ENCODE measurements around the genes COQ7 and GDE1.

DNA sequence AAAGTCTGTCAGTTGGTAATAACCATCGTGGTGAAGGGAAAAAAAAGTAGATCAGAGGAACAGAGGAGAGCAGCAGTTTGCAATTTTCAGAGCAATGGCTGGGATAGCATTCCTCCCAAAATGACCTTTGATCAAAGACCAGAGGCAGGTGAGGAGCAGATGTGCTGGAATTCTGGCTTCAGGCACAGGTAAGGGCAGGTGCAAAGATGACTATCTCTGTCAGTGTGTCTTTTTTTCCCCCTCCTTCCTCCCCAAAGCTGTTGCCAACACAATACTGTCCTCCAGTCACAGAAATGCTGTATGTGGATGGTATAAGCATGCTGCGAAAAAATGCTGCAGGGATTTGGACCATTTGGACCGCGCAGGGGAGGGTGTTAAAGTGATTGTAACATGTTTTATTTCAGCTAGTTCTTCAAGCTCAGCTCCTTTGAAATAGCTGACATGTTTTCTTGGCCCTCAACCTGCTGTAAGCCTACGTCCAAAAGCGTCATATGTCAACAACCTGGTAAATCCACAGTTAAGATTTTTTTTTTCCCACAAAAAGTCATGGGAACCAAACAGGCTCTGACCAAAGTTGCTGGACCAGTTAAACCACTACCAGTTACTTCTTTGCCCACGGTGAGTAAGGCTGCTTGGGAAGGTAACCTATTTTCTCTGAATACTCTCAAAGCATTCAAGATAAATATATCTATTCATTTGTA, 166.5 kb downstream of the XYLT1 start:
- PRO-cap = unidirectional peak, plus-strand start at position 594 of the sequence
- RAMPAGE, long total RNA, 2 experiments = no peak in any of the 2 experiments

DNA sequence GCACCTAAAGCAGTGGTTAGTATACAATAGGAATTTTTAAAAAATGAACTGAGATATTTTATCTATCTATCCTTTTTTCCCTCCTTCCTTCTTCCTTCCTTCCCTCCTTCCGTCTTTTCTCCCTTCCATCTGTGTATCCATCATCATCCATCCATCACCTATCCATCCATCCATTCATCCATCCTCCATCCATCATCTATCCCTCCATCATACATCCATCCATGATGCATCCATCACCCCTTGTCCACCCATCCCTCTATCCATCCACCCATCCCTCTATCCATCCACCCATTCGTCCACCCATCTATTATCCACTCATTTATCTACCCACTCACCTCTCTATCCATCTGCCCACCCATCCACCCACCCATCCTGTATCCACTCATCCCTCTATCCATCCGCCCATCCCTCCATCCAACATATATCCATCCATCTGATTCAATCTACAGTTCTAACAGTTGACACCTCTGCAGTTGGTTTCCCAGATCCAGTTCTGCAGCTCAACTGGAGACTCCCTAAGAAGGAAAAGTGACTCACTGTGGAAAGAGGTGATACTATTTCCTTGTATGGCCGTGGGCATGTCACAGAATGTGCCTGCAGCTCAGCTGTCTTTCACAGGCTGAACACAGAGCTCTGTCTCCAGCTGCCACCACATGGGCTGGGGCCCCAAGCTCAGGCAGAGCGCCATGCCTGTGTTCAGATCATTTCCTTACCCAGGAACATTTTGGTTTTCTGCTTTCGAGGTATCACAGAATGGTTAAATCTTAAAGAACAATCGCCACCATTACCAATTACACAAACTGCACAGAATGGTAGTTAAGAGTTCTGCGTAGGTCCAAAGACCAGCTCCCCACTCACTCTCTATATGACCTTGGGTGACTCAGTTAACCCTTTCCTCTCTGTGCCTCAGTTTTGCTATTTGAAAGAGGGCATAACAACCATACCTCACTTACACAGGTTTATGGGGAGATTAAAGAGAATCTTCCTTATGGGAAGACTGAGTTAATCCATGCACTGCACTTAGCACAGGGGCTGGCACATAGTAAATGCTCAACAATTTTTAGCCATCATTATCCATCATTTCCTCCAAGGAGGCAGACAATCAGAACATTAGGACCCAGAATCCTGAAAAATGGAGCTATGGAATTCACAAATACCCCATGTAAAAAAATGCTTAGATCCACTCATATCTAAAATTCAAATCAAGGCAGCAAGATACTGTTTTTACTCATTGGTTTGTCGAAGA, 130.6 kb downstream of the XYLT1 start:
- PRO-cap = no peak
- RAMPAGE, long total RNA, 2 experiments = no peak in any of the 2 experiments

GRCh38 chr16:17367864-17368448, 102.8 kb downstream of the XYLT1 start:
- PRO-cap = no peak
- RAMPAGE, long total RNA, 2 experiments = no peak in any of the 2 experiments

DNA sequence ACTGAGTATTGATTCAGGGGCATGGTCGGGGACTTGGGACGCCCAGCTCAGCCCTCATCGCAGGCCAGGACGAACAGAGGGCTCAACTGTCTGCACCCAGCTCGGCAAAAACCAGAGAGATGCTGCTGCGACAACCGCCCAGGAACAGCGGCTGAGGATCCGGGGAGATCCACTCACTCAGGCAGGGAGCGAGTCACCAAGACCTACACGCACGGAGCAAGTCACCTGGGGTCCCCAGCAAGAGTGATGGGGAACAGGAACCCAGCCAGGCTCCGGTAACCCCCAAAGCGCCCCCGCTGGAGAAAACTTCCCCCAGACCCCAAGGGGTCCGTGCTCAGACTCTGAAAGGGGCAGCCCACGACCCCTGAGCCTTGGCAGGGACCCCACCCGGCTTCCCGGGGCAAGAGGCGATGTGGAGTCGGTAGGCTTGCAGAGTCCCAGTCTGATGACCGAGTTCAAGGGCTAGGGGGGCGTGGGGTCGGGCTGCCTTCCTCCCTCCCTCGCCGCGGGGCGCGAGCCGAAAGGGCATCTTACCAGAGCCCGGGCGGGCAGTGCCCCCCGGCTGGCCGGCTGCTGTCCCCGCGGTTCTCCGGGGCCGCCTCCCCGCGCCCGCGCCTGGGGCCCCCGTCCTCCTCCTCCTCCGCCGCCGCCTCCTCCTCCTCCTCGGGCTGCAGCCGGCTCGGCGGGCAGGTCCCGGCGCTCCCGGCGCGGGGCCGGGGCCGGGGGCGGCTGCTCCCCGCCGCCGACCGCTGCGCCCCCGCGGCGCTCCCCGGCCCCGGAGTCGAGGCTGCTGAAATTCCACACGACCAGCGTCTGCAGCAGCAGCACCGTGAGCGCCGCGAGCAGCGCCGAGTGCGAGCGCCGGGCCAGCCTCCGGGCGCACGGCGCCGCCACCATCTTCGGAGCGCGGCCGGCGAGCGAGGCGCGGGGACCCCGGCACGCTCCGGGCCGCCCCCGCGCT, 580 bp downstream of the XYLT1 start:
- PRO-cap = bidirectional peak, plus-strand start at position 896 of the sequence, minus-strand start at position 815 of the sequence
- RAMPAGE, long total RNA, 2 experiments = no peak in any of the 2 experiments

GRCh38 chr16:18580505-18580704, 18.5 kb upstream of the NOMO2 start:
- PRO-cap = no peak
- RAMPAGE, long total RNA, 2 experiments = no peak in any of the 2 experiments

GRCh38 chr16:18794539-18794759, 4.3 kb upstream of the RPS15A start:
- PRO-cap = no peak
- RAMPAGE, long total RNA, 2 experiments = no peak in any of the 2 experiments

DNA sequence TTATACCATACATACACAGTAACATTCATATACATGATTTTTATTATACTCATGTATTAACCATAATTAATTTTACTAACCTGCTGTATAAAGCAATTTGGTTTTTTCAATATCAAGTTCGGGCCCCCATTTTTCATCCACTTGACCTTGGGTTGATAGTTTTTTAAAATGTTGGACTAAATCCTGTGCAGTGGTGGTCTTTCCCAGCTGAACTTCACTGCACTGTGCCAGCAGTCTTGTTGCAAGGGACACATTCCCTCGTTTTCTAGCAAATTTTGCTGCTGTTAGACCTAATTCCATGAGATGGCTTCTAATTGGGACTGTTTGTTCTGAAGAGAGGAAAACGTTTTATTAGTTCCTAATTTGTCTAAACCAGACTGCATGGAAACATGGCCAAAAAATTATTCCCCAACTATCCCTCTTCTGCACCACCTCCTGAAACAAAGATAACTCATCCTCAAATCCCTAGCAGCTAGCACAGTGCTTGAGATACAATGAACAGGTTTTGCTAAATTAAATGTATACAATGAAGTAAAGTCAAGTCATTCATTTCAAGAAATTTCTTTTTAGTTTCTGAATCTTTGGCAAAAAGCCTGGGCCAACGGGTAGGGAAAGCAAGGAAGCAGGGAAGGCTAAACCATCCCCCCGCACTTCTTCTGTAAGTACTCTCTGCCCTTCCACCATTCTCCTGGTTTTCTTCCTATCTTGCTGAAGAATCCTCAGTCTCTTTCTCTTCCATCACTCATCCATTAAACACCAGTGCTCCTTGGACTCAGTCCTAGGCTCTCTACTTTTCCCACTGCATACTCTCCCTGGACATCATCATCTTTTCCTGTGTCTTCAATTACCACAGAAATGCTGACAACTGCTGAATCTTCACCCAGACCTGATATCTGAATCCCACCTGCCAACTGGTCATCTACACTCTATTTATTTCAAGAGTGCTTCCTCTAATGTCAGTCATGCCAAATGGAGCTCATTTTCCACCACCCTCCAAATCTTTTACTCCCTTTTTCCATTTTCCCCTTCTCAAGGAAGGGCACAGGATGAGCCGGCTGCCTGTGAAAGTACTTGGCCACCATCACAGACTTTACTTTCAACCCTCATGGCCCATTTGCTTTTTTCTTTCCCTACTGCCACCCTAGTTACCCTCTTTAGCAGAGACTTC, 53.6 kb upstream of the ARL6IP1 start:
- PRO-cap = no peak
- RAMPAGE, long total RNA, 2 experiments = start-site peak on the minus strand in 1 of 2 experiments, centred at position 404 of the sequence, 20 reads per replicate

- PRO-cap = no peak
- RAMPAGE, long total RNA, 2 experiments = no peak in any of the 2 experiments
Observed at GRCh38 chr16:18927651-18928069, 1.5 kb upstream of the SMG1 start.

GRCh38 chr16:18955671-18956270, 28.0 kb upstream of the TMC7 start:
- PRO-cap = no peak
- RAMPAGE, long total RNA, 2 experiments = no peak in any of the 2 experiments

DNA sequence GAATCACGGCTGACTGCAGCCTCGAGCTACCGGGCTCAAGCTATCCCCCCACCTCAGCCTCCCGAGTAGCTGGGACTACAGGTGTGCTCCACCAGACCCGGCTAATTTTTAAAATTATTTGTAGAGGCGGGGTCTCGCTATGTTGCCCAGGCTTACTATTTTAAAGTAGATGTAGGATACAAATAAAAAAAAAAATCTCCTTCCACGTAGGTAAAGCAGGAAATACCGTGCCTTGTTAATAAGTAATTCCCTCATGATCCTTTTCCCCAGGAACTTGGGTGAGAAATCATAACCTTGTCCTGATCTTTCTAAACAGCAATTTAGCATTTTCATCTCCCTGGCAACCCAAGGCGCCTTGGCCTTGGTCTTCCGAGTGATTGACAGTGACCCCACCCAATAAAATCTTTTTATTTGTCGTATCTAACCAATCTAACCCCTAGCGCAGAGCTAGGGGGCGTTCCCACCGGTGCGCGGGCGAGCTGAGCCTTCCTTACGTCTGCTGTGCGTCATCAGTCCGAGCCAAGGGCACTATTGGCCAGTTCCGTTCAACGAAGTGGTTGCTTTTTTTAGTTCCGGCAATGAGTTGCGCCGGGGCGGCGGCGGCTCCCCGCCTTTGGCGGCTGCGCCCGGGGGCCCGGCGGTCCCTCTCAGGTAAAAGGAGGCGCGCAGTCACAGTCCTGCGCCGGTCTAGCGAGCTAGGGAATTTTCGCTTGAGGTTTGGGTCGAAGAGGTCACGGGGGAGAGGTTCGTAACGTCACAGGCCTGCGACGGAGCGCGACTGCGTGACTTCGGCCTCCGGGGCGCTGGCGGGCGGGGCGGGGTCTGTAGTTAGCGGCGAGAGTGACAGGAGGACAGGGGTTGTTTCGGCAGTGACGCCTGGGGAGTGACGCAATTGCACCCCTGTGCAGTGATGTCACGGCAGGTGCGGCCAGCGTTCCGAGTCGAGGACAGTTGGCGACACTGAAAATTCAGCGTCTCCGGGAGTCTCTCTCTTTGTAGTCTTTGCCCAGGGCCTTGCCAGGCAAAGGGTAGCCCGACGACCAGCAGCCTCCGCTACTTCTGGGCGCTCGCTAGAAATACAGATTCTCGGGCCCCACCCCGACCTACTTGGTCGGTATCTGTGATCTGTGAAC, at the start of gene COQ7:
Gene COQ7 (plus strand): TSS at position 528 of the 1,133 bp plus-strand sequence.
- PRO-cap = bidirectional peak, plus-strand start at position 569 of the sequence, minus-strand start at position 261 of the sequence; unidirectional peak, plus-strand start at position 785 of the sequence; unidirectional peak, plus-strand start at position 931 of the sequence
- RAMPAGE, long total RNA, 2 experiments = start-site peak on the plus strand in 2 of 2 experiments, centred at positions 570 to 815 of the sequence, 18 to 34 reads per replicate

DNA sequence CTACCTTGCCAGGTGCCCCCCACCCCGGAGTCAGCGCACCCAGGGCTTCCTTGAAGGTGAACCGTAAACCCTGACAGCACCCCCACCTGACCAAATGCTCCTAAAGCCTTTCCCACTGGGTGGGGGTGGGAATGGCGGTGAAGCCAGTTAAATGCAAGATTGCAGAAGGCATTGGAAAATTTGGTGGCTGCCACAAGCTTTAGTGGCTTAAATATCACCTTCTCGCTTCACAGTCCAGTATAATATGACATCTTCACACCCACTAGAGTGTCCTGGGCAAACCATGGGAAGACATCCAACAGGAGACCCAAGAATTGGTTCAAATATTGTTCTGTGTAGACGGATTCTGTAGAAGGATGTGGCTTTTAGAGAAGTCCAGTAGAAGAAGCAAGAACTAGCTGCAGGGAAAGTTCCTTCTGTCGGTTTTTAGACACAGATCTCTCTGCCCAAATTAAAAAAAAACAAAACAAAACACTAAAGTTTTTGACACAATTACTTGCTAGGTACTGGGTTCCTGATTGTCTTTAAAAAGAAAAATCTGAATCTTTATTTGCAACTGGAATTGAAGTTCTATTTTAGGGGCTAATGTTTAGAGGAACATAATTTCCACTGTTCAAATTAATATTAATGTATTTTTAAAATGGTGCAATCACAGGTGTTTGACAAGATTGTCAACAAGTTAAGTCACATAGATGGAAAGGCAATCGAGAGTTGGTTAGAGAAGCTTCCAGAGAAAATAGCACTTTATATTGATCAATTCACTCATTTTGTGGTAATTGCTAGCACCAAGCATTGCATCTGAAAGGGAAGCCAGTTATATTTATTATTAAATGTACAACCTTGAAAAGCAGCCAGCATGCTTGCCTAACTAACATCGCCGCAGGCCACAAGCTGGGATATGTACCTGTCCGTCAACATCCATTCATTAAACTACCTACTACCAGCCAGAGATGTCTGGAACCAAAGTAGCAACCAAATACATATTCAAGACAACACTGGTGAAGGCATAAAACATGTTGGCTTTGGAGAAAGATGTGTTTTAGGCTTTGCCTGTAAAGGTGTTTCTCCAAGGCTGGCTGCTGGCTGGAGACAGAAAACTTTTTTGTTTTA, 2.6 kb downstream of the ITPRIPL2 start:
- PRO-cap = no peak
- RAMPAGE, long total RNA, 2 experiments = no peak in any of the 2 experiments

- PRO-cap = no peak
- RAMPAGE, long total RNA, 2 experiments = no peak in any of the 2 experiments
Observed at GRCh38 chr16:19392224-19392833, 25.4 kb upstream of the TMC5 start.

GRCh38 chr16:19521301-19522345, at the start of gene GDE1:
GDE1 (minus strand) TSS chr16:19522098.
- PRO-cap = bidirectional peak, plus-strand start at chr16:19521871, minus-strand start at chr16:19521847; unidirectional peak, minus-strand start at chr16:19521908; unidirectional peak, minus-strand start at chr16:19522027; unidirectional peak, minus-strand start at chr16:19522098
- RAMPAGE, long total RNA, 2 experiments = start-site peak on the minus strand in 2 of 2 experiments, at chr16:19522030-19522098 at its widest, 24 to 29 reads per replicate

DNA sequence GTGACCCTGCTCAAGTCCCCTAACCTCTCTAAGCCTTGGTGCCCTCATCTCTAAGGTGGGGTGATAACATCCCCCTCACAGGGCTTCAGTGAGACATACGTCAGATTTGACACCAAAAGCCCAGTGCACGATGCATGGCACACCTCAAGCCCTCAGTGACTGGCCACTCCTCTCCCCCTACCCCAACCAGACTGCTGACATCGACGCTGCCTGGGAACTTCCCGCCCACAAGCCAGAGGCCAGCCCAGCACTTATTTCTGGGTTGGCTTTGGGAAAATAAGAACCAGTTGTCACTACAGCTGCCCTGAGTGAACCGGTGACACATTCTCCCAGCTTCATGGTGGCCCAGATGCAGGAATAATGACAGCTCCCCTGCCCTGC, 9.6 kb downstream of the KNOP1 start:
- PRO-cap = no peak
- RAMPAGE, long total RNA, 2 experiments = no peak in any of the 2 experiments

DNA sequence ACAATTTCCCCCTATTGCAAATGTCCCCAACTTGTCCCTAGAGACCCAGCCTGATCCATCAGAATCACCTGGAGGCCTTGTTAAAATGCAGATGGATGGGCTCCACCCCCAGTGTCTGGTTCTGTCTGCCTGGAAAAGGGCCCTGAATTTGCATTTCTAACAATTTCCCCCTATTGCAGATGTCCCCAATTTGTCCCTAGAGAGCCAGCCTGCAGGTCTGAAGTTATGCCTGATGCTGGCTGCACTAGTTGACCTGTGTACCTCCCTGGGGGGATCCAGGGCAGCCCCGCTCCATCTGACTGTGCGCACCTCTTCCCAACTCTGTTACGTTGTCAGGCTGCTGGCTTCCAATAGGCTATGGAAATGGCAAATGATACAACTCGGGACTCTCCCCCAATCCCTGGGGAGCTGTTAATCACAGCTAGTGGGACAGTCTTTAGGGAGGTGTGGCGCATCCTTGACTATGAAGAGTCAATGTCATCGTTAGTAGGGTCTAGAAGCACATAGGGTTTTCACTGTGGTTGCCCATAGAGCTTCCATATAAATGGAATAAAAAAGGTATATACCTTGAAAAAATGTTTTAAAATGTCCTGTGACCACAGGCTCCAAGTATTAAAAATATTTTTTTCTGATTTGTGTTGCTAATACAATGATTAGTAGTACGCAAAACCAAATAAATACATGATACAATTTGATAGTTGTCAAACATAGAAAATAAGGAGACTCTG, 30.1 kb downstream of the GPRC5B start:
- PRO-cap = no peak
- RAMPAGE, long total RNA, 2 experiments = no peak in any of the 2 experiments

GRCh38 chr16:19857506-19857994, 27.1 kb downstream of the GPRC5B start:
- PRO-cap = unidirectional peak, minus-strand start at chr16:19857796
- RAMPAGE, long total RNA, 2 experiments = no peak in any of the 2 experiments

GRCh38 chr16:19859716-19860281, 24.8 kb downstream of the GPRC5B start:
- PRO-cap = no peak
- RAMPAGE, long total RNA, 2 experiments = no peak in any of the 2 experiments

DNA sequence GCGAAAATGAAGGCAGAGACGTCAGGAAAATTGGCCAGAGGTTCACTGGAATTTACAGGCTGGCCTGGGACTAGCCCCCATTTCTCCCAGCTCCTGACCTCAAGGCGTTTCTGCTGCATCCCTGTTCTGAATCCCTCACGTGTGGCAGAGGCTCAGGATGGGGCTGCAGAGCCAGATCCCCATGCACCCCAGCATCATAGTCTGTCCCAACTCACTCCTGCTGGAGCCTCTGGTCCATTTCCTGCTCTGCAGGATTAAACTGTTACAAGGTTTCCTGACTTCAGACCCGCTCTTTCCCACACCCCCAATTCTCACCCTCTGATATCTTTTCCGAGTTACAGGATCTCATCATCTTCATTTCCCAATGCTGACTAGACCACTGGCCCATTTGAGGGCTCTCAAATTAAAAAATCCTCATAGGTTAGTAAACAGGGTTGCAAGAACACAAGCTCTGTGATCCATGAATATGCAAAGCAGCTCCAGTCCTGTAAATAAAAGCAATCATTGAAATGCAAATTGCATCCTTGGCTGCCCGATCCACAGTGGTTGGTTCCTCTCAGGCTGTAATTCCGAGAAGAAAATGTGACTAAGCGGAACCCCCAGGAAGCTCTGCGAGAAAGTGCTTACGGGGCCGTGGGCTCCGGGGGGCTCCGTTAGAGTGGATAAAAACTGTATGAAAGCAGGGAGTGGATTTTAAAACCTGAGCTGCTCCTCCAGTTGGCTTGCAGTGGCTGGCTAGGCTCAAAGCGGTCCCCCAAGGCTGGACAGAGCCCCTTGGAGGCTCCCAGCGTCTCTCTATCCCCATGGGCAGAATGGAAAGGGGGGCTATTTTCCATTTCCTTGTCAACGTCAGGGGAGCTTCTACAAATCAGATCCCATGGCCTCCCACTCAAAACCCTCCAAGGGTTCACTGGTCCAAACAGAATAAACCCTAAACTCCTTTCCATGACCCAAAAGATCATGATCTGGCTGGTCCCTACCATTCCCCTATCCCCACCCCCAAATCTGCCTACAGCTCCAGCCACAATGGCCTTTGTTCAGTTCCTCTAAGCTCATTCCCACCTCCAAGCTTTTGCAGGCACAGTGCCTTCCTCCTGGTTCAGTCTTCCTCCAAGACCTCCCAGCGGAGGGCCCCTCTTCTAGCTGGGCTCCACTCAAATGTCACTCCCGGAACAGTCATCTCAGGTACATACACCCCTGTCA, 2.4 kb downstream of the GPRC5B start:
- PRO-cap = no peak
- RAMPAGE, long total RNA, 2 experiments = no peak in any of the 2 experiments

- PRO-cap = no peak
- RAMPAGE, long total RNA, 2 experiments = no peak in any of the 2 experiments
Observed at GRCh38 chr16:20598623-20599212, 22.6 kb upstream of the ACSM2B start.

DNA sequence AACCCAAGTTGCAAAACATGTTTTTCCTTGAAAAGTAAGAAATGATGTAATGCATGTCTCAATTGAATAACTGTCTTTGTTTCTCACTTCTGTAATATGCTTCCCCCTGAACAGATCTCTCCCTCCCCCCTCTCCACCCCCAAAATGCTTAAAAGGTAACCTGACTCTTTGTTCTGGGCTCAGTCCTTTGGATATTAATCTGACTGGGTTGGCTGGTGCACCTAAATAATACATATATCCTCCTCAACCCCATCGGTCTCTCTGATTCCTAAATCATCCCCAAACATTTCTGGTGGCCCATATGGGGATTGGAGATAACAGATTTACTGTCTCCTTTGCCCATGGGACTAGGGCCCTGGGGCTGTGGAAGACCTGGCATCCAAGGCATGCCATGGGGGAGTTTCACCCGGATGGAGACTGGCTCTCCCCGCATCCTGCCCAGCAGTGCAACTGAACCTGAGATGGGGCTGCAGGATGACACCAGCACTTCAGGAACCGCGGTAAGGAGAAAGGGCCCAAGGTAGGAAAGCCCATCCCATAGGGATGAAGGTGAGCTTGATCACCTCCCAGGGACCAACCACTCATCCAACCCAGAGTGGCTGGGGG, 23.1 kb downstream of the ACSM1 start:
- PRO-cap = no peak
- RAMPAGE, long total RNA, 2 experiments = start-site peak on the plus strand in 2 of 2 experiments, centred at positions 188 to 251 of the sequence, 127 to 625 reads per replicate

Data from body of pancreas (tissue), 2 donors.